ENCODE data around the gene TMEM178A.

DNA sequence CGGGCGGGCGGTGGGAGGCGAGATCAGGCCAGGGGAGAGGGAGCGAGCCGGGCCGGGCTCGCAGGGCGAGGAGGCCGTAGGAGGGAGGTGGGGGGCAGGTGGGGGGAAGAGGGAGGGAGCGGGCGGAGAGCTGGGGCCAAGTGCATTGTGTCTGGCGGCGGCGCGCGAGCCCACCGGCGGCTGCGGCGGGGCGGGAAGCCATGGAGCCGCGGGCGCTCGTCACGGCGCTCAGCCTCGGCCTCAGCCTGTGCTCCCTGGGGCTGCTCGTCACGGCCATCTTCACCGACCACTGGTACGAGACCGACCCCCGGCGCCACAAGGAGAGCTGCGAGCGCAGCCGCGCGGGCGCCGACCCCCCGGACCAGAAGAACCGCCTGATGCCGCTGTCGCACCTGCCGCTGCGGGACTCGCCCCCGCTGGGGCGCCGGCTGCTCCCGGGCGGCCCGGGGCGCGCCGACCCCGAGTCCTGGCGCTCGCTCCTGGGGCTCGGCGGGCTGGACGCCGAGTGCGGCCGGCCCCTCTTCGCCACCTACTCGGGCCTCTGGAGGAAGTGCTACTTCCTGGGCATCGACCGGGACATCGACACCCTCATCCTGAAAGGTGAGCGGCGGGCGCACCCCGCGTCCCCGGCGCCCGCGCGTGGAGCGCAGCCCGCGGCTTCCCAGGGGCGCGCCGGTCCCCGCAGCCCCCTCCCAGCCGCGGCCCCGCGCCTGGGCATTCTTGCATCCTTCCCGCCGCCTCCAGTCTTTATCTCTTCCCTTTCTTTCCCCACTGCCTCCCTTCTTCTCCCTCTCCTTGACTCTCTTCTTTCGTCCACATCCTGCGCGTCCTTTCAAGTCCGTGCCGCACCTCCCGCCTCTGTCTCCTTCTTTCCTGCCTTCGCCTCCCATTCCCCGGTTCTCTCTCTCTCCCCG is at the start of gene TMEM178A:
TMEM178A (plus strand) TSS at position 143 of the 914 bp plus-strand sequence.
- RAMPAGE, long total RNA, result no peak
- RRBS, result under 1% methylated on average over 59 of the region's 105 CpGs

- RAMPAGE, long total RNA, result no peak
- RRBS, result no CpG with 5 or more reads among the region's 7 CpGs
These were observed 200.8 kb downstream of the SLC8A1 start for GRCh38 chr2:40250961-40251628.

- RAMPAGE, long total RNA, result no peak
- RRBS, result no CpG with 5 or more reads among the region's 2 CpGs
These were observed 87.3 kb downstream of the SLC8A1 start for GRCh38 chr2:40364534-40364956.

DNA sequence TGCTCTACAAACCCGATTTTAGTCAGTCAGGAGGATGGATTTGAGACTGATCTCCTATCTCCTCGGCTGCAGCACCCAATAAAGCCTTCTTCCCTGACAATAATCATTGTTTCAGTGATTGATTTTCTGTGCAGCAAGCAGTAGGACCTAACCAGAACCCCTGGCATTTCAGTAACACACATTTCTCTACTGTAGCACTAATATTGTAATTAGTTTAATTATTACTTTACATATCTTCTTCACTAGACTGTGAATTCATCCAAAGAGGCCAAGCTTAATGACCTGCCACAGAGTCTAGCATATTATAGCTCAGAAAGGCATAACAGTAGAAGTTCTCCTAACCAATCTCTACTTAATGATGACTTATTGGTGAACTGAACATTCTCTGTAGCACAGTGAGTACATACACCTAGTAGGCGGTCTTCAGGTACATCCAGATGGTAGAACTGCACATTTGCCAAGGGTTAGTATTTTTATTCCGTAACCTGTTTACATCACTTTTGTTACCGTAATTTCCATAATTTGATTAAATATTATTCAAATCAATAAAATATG is 69.9 kb downstream of the SLC8A1 start:
- RAMPAGE, long total RNA, result no peak
- RRBS, result no CpG with 5 or more reads among the region's 5 CpGs

GRCh38 chr2:41894847-41895764 is 152.7 kb upstream of the PKDCC start:
- RAMPAGE, long total RNA, result no peak
- RRBS, result no CpG with 5 or more reads among the region's 5 CpGs

- RAMPAGE, long total RNA, result no peak
- RRBS, result no CpG with 5 or more reads among the region's 7 CpGs
These were observed 133.7 kb upstream of the PKDCC start for GRCh38 chr2:41914084-41914617.

DNA sequence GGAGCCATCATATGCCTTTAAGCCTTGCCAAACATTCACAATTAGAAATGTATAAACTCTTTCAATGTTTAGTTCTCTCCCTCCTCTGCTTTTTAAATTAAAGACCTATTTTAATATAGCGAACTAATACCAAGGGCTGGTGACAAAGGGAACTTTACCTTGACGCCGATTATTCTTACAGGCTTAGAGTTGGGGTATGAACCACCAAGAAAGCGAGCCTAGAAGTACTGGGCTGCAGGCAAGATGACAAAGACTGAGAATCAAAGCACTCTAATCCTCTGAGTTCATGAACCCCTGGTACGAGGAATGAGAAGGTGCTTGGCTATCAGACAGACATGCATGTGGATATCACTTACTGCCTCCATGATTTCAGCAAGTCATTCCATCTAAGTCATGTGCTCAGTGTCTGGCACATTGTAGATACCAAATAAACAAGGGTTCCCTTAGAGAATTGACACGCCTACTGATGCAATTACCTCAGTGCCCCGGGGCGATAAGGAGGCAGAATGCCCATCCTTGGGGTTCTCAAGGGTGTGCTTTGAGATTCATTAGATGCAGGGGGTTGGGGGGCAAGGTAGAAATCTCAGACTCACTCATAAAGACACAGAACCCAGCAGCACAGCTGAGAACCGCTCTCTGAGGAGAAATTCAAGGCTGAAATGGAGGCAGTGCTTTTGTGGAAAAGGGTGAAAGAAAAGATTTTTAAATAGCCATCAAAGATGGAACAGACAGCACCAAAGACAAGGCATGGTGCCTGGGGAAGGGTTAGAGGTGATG is 125.6 kb upstream of the PKDCC start:
- RAMPAGE, long total RNA, result no peak
- RRBS, result no CpG with 5 or more reads among the region's 9 CpGs

DNA sequence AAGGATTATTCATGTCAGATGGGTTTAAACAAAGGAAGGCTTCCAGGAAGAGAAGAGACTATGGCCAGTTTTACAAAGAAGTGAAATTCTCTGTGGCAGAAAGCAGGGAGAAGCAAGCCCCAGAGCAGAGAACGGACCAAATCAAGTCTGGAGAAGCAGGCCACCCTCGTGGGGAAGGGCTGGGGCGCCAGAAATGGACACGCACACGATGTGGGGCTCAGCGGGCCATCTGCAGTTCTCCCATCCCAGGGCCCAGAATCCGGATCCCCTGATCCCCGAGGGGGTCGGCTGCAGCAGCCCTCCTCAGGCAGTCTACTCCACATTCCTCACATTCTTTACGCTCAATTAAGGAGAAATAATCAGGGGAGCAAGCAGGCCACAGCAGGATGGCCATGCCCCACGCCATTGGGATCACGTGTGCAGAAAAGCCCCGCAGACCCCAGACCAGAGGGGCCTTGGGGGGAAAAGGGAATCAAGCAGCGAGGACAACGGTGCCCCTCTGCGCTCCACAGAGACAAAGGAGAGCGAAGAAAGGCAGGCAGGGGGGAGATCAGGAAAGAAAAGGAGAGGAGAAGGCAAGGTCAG is 17.7 kb upstream of the PKDCC start:
- RAMPAGE, long total RNA, result no peak
- RRBS, result no CpG with 5 or more reads among the region's 17 CpGs

DNA sequence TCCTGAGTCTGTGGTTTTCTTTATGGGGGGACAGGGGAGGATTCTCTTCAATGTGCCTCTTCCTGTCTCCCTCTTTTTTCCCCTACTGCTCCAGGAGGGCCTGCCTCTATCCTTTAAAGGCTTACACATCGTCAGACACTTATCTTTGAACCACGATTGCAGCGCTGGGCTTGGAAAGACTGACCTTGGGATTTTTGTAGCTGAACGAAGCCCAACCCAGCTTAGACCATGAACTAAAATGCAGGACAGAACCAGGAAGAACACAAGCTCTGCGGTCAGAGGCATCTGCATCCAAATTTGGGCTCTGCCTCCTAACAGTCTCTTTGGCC is 7.0 kb upstream of the PKDCC start:
- RAMPAGE, long total RNA, result no peak
- RRBS, result no CpG with 5 or more reads among the region's 5 CpGs

DNA sequence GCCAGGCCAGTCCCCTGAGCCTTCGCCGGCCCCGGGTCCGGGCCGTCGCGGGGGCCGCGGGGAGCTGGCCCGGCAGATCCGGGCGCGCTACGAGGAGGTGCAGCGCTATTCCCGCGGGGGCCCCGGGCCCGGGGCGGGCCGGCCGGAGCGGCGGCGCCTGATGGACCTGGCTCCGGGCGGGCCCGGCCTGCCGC is 377 bp downstream of the PKDCC start:
- RAMPAGE, long total RNA, result no peak
- RRBS, result 3% methylated on average over 10 of the region's 29 CpGs

DNA sequence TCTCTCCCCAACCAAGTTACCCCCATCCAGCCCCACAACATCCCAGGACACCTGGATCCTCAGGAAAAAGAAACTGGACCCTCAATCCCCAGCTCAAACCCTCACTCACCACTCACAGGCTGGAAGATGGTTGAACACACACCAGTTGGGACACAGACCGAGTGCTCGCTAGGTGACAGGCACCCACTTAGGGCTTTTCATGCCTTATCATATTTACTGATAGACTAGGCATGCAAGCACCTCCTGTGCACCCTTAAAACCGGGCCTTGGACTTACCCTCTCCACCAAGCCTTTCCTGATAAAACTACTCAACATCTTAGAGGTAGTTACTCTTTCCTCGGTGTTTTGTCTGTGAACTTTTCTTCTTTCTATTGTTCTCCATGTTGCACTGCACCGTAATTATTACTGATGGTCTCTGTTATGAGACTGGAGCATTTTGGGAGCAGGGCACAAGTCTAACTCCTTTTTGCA is 30.8 kb downstream of the PKDCC start:
- RAMPAGE, long total RNA, result no peak
- RRBS, result no CpG with 5 or more reads among the region's 5 CpGs

- RAMPAGE, long total RNA, result no peak
- RRBS, result no CpG with 5 or more reads among the region's 1 CpG
These were observed 41.1 kb upstream of the EML4 start for GRCh38 chr2:42128035-42128405.

DNA sequence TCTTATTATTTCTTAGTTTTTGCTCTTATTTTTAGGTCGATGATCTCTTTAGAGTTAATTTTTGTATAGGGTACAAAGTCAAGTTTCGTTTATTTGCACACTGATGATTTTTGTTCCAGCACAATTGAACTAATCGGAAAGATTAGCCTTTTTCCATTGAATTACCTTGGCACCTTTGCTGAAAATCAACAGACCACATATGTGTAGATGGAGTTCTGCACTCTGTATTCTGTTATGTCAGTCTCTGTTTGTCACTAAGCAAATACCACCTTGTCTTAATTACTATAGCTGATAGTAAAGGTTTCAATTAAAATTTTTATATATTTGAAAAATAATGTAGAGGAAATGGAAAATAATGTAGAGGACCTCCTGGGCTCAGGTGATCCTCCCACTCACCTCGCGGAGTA is 18.8 kb downstream of the EML4 start:
- RAMPAGE, long total RNA, result no peak
- RRBS, result no CpG with 5 or more reads among the region's 5 CpGs

DNA sequence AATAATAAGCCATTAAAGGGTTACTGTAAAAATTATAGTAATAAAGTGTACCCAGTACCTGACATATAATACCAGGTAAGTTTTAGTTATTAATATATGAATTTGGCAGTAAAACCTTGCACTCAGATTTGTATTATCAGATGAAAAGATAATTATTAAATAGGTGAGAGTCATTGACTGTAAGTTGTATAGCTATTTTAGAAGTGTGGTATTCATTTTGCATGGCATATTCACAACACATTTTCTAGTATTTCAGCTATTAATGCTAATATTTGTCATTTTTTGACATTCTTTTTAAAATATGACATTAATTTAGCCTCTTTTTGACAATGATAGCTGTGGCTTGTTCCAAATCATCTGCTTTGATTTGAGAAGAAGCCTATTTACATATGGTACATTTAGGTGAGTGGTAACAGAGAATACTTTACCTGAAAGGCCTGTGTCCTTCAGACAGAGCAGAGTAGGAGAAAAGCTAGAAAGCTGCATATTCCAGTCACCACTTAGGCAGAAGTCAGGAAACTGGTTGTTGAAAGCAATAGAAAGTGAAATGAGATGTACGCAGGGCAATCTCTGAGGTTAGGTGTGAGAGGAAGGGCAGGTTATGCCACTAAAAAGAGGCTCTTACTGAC is 93.8 kb downstream of the COX7A2L start:
- RAMPAGE, long total RNA, result no peak
- RRBS, result no CpG with 5 or more reads among the region's 1 CpG

DNA sequence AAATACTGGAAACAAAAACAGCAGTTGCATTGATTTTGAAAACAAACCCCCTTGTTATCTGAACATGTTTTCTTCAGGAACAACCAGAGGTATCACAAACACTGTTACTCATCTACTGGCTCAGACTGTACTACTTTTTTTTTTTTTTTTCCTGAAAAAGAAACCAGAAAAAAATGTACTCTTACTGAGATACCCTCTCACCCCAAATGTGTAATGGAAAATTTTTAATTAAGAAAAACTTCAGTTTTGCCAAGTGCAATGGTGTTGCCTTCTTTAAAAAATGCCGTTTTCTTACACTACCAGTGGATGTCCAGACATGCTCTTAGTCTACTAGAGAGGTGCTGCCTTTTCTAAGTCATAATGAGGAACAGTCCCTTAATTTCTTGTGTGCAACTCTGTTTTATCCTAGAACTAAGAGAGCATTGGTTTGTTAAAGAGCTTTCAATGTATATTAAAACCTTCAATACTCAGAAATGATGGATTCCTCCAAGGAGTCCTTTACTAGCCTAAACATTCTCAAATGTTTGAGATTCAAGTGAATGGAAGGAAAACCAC is 30.5 kb downstream of the COX7A2L start:
- RAMPAGE, long total RNA, result no peak
- RRBS, result no CpG with 5 or more reads among the region's 1 CpG

DNA sequence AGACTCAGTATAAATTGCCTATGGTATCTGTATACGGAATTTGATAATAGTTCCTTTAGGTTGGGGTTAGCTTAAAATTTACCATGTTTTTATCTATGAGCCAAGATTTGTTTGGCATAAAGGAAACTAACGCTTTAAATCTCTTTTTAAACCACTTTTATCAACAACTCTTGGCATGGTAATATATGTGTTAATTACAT is 68.8 kb downstream of the MTA3 start:
- RAMPAGE, long total RNA, result no peak
- RRBS, result no CpG with 5 or more reads among the region's 2 CpGs

DNA sequence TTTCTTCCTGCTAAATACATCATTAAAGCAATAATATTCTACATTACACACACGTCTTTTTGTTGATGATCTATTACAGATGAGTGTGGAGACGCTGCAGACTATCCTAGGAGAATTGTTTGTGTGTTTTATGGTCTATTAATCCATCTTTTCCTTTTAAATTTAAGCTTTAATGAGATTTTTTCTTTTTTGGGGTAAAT is 94.4 kb downstream of the OXER1 start:
- RAMPAGE, long total RNA, result no peak
- RRBS, result no CpG with 5 or more reads among the region's 2 CpGs

GRCh38 chr2:42788148-42788501 is 4.3 kb downstream of the HAAO start:
- RAMPAGE, long total RNA, result no peak
- RRBS, result no CpG with 5 or more reads among the region's 9 CpGs

GRCh38 chr2:42795285-42795616 is 2.9 kb upstream of the HAAO start:
- RAMPAGE, long total RNA, result no peak
- RRBS, result 96% methylated on average over 3 of the region's 5 CpGs

DNA sequence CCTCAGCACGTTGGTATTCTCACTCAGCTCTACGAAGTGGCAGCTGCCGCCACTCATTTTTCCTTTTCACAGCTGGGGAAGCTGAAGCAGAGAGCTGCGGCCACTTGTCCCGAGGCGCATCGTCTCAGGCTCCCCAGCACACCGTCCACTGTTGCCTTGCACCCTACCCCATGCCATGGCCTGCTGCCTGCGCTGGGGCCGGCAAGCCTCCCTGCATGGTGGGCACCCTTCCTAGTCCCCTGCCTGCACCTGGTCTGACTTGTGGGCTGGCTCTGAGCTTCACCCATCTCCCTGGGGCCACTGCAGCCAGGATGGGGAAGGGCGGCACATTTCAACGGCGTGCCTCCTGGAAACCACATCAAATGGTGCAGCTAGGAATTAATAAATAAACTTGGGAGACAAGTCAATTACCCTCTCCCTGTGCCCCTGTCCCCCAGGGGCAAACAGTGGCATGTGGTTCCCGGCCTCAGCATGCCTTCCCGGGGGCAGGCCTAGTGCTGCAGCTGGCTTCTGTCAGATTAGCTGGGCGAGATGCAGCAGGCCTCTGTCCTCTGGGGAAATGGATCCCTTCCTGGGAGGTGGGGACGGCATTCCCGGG is 64.7 kb upstream of the HAAO start:
- RAMPAGE, long total RNA, result no peak
- RRBS, result no CpG with 5 or more reads among the region's 18 CpGs